ENCODE measurements around a stretch of chr1.

DNA sequence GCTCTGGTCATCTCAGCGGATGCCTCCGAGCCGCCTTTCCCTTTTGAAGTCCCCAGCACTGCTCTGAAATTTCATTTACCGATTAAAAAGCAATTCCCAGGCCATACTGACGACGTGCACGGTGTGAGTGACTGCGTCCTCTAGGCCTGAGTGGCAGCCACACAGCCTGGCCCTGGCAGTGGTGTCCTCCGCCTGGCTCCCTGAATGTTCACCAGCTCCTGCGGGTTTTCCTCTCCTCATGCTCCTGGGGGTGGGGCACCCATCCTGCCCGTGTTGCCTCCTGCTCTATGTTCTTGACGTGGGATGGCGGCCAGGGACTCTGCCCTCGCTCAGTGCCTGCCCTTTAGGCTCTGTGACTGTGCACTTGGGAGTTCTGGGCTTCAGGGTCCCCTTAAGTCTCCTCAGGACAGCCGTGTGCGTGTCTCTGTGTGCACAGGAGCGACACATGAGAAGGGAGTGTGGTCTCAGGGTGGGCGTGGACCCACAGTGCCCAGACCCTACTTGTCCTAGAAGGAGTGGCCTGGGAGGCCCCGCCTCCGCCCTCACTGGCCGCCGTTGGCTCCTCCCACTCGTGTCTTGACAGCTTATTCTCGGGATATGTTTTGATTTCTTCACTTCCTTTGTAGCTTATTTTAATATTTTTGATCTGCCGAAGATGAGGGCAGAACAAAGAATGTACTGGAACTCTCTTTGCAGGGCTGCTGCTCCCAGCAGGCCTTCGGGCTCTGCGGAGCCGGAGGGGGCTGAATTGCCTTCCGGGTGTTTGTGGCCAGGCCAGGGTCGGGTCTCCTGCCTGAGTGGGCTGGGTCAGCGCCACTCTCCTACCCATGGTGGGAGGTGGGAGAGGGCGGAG, 3.7 kb downstream of the SKI start:
- PRO-cap: no peak

DNA sequence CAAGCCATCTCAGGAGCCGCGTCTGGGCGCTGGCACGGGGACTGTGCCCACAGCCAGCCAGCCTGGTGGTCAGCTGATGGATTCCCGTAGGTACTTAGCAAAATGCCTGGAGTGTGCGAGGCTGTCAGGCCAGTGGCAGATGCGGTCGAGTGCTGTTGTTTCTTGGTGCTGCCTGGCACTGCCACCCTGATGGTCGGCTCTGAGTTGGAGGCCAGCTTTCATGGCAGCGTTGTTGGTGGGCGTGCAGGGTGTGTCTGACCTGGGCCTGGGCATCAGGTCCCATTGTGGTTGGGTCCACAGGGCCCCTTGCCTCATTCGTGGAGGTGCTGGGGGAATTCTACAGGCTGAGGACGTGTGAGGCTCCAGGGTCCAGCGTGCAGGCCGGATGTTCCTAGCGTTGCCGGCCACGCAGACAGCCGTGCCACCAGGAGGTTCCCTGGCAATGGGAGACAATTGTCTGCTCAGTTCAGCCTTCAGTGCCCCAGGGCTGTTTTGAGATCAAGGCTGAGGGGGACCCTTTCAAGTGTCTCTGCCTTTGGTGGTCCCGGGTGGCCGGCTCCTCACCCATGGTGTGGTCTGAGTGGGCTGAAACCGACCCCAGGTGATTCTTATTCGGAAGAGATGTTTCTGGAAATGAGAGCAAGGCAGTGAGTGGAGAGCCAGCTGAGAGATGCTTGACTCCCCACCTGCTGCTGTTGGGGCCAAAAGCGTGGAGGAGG, 21.0 kb downstream of the SKI start:
- PRO-cap: no peak

DNA sequence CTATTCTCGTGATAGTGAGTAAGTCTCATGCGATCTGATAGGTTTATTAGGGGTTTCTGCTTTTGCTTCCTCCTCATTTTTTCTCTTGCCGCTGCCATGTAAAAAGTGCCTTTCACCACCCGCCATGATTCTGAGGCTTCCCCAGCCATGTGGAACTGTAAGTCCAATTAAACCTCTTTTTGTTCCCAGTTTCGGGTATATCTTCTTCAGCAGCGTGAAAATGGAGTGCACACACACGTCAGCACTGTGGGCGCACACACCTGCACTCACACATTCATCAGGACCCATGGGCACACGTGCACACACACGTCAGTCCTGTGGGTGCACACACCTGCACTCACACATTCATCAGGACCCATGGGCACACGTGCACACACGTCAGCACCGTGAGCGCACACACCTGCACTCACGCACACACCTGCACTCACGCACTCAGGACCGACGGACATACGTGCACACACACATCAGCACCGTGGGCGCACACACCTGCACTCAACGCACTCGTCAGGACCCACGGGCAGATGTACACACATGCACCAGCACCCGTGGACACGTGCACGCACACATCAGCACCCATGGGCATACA, 49.4 kb downstream of the SKI start:
- PRO-cap: no peak

GRCh38 chr1:2283284-2284132, 55.4 kb downstream of the SKI start:
- PRO-cap: no peak

DNA sequence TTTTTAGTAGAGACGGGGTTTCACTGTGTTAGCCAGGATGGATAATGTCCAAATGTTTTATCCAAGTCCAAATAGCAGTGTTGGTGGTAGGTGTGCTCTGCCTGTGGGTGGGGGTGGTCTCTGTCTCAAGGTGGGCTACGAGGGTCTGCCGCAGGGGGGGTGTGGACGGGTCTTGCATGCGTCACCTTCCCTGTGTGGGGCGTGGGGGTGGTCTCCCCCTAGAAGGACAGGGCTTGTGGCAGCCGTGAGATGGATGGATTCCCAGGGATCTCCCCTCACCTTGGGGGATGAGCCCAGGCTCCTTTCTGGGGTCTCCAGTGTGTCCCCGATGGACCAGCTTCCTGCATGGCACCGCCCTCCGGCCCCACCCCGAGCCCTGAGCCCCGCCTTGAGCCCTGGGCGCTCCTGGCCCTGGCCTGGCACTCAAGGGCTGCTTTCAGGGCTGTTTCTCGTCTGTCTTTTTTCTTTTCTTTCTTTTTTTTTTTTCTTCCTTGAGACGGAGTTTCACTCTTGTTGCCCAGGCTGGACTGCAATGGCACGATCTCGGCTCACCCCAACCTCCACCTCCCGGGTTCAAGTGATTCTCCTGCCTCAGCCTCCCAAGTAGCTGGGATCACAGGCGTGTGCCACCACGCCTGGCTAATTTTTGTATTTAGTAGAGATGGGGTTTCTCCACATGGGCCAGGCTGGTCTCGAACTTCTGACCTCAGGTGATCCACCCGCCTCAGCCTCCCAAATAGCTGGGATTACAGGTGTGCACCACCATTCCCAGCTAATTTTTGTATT, 59.6 kb downstream of the SKI start:
- PRO-cap: no peak

- PRO-cap: no peak
Observed at GRCh38 chr1:2289999-2290625, 62.0 kb downstream of the SKI start.

DNA sequence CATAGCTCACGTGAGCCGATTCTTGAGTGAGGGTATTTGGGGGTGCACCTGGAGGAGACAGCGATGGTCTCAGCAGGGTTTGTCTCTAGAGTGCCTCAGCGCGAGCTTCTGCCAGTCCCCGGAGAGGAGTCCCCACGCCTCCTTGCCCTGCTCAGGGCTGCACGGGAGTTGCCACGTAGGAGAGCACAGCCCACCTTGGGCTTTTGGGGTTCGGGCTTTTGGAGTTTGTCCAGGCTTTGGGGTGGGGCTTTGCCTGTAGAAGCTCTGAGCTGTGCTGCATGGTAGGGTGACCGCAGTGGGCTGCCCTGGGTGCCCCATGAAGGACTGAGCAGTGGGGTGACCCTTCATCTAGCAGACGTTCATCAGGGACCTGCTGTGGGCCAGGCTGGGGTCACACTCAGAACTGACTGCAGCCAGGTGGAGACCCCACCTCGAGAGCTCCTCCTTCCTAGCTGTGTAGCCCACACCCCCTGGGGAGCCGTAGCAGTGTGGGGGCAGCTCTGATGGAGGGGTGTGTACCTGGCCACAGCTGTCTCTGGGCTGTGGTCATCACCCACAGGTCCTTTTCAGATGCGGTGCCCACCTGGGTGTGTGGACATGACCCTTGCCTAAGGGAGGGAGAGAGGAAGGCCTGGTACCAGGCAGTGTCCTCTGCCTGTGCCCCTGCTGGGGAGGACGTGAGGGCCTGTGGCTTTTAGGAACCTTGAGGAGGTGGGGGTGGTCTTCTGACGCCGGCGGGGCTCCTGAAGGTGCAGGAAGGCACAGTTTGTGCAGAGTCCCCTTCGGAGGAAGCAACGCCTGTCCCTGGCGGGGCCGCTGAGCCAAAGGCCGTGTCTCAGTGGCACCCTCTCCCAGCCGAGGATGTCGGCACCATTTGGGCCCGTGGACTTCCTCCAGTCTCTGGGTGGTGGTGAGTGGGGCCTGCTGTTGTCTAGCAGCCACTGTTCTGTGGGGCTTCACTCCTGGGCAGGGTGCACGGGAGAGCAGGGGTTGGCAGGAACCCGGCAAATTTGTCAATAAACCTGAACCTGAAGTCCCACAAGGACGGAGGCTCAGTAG, 64.3 kb downstream of the SKI start:
- PRO-cap: no peak

DNA sequence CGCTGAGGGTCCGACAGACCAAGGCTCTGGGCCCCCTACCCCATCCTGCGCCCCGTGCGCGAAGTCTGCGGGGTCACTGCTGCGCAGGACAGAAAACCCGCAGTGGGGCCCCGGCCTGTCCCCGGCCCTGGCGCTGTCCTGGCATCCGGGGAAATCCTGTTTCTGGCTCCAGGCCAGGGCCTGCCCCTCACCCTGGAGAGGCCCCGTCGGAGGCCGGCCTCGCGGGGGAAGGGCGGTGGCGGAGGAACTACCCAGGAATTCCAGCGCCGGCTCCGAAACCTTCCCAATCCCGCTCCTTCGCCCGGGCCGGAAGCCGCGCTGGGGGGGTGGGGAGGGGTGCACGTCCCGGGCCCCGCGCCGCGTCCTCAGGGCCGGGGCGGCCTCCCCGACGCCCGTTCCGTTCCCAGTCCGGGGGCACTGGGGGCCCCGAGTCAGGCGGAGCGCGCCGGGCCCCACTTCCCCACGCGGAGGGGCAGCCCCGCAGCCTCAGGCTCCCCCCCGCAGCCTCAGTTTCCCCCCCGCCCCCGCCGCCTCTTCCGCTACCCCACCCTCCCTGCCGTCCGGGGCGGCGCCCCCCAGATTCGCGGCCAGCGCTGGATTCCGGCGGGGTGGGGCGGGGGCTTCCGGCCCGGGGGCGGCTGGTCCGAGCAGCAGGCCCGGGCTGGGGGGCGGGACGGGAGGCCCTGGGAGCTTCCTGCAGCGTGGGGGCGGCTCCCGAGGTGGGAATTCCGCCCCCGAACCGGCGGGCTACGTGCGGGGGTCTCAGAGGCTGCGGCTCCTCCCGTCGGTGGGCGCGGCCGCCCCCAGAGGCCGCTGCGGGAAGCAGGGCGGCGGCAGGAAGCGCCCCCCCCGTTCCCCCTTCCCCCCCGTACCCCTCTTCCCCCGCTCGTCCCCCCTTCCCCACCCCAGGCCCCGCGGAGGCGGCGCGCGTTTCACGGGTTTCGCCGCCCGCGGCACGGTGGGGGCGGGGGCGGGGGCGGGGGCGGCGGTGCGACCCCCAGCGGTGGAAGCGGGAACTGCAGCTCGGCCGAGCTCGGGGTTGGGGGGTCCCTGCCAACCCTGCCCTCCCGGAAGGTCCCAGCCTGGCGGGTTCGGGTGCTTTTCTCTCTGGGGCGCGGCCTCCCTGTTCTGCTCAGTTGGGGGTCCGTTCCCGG, 76.7 kb downstream of the MORN1 start:
- PRO-cap: bidirectional peak, plus-strand start at position 257 of the sequence, minus-strand start at position 164 of the sequence; bidirectional peak, plus-strand start at position 699 of the sequence, minus-strand start at position 663 of the sequence; bidirectional peak, plus-strand start at position 745 of the sequence, minus-strand start at position 764 of the sequence

DNA sequence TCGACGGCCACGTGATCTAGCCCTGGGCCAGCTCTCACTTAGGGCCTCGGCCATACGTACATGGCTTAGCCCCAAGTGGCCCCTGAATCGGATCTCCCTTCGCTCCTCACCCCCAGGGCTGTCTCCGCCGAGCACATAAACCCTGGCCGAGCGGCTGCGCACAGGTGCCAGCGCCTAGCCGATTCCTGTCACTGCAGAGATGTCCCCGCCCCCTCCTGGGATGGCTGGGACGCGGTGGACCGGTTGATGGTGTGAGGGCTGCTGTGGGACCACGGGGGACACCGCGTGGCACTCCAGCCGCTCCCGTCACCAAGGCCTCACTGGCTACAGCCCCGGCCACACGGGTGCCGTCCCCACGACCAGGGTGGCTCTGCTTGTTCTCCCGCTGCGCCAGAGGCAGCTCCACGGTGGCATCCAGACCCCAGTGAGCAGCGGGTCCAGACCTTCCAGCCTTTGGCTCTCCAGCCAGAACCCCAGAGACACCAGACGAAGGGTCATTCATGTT, 68.4 kb downstream of the MORN1 start:
- PRO-cap: no peak

GRCh38 chr1:2384963-2385612, 6.3 kb downstream of the MORN1 start:
- PRO-cap: no peak

GRCh38 chr1:2392223-2393324, 933 bp downstream of the RER1 start:
- PRO-cap: unidirectional peak, minus-strand start at chr1:2392351

- PRO-cap: no peak
Observed at GRCh38 chr1:2399090-2399675, 7.5 kb downstream of the RER1 start.

DNA sequence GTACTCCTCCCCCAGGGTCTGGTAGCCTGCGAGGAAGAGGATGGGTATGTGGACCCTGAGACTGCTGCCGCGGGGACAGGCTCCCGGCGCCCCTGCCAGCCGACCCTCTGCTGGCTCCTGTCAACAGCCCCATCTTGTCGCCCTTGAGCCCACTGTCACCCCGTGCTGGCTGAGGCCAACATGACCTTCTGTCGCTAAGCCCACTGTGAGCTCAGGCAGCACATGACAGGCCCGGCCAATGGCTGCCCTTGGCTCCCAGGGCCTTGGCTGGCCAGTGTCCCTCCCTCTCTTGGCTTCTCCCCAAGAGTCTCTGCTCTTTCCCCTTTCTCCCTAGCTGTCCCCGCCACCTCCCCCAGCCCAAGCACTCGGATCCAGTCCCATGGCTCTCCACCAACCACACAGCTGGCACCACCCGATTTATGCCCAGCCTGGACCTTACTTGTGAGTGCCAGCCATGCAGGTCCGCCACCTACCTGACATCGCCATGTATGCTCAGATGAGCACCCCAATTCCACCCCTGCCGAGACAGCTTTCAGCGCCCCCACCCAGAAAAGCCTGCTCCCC, 3.4 kb downstream of the PEX10 start:
- PRO-cap: no peak

GRCh38 chr1:2428254-2428885, 16.0 kb upstream of the PEX10 start:
- PRO-cap: no peak

DNA sequence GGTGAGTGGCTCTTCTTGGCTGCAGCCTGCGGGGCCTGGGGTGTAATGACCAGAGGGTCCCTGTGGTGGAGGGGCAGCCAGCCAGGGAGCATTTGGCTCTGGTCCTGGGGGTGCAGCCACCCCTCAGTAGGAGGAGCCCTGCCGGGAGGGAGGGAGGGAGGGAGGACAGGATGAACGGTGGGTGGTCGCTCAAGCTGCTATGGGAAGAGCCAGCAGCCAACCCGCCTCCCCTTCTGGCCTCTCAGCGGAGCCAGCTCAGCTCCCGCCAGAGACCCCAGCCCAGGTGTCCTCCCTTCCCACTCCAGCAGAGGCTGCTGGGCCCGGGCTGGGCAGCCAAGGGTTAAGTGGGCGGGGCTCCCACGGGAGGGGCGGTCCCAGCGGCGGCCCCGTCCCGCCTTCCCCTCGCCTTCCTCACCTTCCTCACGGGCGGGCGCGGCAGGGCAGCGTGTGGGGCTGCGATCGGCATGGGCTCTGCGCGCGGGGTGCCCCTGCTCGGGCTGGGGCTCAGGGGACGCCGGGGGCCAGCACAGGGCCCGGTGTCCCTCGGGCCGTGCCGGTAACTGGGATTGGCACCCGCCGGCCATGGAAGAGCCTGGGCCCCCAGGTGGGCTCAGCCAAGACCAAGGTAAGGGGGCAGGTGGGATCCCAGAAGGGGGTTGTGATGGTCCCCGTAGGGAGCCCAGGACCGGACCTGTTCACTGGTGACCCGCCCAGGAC, 8.9 kb upstream of the PLCH2 start:
- PRO-cap: no peak

DNA sequence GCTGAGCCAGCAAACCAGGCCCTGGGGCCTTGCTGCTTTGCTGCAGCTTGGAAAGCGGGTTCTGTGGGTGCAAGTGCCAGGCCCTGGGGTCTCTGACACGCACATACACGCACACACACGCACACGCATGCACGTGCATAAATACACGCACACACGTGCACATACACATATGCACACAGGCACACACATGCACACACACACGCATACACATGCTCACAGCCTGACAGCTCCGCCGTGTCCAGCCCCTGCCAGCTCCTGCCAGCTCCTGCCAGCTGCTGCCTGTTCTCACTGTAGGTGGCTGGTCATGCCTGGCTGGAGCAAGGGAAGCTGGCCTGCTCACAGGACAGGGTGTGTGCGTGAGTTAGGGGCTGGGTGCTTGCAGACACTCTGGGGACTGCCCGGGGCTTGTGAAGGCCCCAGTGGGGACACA, 4.8 kb downstream of the PLCH2 start:
- PRO-cap: no peak

GRCh38 chr1:2520978-2521491, 5.4 kb downstream of the PANK4 start:
- PRO-cap: no peak

DNA sequence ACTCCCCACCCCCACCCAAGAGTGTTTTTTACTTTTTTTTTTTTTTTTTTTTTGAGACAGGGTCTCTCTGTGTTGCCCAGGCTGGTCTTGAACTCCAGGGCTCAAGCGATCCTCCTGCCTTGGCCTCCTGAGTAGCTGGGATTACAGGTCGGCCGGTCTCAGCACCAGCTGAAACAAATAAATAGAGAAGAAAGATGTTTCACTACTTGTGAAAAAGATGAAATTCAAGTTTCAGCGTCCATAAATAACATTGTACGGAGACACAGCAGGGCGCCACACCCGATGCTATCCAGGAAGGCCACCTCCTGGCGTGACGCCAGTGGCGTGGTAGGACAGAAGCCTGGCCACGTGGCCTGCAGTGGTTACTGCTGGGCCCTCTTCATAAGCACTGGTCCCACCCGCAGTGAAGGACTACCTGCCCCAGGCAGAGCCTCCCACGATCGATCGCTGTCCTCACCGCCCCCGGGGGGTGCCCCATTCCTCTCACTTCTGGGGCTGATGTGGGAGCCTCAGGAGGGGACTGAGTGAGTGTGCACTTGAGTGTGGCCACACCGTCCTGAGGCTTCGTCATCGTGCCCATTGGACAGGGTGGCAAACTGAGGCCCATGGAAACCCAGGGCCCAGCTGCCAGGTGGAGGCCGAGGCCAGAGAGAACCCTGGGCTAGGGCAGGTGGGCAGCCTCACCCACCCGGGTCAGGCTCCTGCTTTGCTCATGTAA, 11.5 kb upstream of the HES5 start:
- PRO-cap: no peak

GRCh38 chr1:2545943-2546296, 10.3 kb upstream of the TNFRSF14 start:
- PRO-cap: bidirectional peak, plus-strand start at chr1:2546373, minus-strand start at chr1:2546064

DNA sequence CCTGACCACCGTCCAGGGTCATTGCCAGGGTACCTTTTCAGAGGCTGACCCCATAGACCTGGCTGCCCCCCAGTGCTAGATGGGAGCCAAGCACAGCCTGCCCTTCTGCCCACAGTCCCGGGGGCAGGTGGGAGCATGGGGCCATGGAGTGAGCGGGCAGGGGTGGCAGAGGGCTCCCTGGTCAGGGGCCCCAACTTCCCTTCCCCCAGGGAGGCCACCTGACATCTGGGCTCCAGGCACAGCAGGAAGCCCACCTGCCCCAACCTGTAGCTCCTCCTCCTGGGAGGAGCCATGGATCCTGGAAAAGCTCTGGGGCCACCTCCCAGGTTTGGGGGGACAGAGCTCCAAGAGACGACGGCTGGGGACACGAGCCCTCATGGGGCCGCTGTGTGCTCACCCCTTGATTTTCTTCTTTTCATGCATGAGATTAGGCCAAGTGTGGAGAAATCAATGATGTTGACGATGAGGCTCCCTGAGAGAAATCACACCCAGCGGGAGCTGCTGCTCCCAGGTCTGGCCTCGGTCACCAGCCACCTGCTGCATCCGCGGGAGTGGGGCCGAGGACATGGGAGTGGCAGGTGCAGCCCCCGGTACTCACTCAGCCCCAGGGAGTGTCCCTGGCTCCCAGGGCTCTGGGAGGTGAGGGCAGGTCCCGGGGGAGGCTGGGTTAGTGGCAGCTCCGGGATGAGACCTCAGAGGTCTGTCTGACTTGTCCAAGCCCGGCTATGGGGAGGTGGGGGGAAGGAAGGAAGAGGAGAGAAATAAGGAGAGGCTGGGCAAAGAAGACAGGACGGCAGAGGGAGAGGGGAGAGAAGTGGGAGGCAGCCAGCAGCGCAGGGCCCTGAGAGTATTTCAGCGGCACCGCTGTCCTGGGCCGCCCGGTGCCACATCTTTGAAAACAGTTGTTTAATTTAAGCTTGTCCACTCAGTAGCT, 8.7 kb downstream of the TNFRSF14 start:
- PRO-cap: no peak

Measured in endodermal cell (in vitro differentiated cells).